ENCODE data around the genes FRAT1 and EXOSC1.

GRCh38 chr10:96551206-96551491, 35.7 kb downstream of the TM9SF3 start:
- PRO-cap, result no peak

GRCh38 chr10:96699327-96700064, 20.8 kb downstream of the PIK3AP1 start:
- PRO-cap, result no peak

DNA sequence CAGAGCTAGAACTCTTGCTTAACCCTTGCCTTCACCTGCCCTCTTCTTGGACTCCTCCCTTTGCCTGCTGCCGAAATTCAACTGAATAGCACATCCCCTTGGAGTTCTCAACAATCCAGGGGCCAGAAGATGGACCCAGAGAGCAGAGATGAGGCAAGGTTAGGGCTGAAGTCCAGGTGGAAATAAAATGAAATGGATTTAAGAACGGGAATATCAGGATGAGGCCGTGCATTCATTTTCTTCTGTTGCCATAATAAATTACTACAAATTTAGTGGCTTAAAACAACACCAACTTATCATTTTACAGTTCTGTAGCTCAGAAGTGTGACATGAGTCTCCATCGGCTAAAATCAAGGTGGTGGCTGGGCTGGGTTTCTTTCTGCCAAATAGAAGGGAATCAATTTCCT, 998 bp upstream of the PIK3AP1 start:
- PRO-cap, result unidirectional peak, minus-strand start at position 83 of the sequence

- PRO-cap, result no peak
Measured at GRCh38 chr10:96798474-96799126, 33.5 kb upstream of the LCOR start.

DNA sequence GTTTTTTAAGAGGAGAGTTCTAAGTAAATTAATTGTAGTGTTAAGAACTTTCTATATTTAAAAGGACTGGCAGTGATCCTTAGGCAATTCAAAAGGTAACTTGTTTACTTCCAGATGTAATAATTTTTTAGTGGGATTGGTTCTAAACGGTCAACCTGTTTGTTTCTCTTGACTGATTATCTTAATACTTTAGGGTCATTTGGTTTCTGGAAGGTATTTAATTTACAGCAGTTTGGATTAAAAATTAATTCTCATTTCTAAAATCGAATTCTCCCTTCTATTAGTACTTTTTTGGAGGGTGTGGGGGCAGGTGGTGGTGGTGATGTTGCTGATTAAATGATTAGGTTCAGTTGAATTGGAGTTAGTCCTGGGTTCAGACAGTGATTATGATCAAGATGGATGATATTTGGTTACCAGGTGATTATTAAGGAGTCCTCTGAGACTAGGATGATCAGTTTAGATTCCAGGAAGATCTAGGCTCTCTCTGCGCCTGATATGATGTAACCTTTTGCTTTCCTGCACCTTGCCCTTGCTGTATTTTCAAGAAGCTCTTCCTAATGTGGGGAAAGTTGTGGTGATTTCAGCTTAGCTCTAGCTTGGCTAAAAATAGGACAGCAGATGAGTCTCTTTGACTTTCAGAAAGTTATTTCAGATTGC, 3.5 kb downstream of the LCOR start:
- PRO-cap, result no peak

GRCh38 chr10:96898440-96899055, 66.5 kb downstream of the LCOR start:
- PRO-cap, result no peak

GRCh38 chr10:96985921-96986421, 153.9 kb downstream of the LCOR start:
- PRO-cap, result no peak

DNA sequence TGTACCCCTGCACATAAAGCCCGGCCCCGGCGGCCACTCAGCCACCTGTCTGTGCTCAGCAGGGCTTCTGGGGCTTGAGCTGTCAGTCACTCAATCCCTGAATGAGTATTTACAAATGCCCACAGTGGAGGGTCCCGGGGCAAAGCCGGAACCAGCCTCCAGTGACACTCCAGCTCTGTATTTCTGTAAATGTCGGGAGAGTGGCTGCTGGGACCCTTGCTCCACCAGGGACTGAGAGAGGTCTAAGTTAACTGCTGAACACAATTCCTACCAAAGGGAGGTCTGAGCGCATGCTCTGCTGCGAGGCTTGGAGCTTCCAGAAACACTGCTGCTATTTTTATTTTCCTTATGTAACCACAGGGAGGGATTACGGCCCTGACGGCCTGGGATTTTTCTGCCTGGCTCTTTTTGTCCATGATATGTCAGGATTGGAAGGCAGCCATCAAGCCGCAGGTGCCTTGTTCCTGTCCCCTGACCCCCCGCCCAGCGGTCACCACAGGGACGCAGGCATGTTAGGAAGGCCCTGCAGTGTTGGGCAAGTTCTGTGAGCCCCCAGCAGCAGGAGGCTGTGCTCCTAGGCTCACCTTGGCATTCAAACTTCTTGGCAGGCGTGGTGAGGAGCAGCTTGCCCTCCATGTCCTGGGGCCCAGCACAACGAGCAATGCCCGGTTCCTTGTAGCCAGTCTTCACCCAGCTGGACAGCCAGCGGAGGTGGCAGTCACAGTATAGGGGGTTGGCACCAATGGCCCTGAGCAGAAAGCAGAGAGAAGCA, 164.9 kb downstream of the SLIT1 start:
- PRO-cap, result no peak

- PRO-cap, result no peak
Measured at GRCh38 chr10:97308237-97308871, 10.7 kb upstream of the FRAT1 start.

- PRO-cap, result bidirectional peak, plus-strand start at chr10:97319299, minus-strand start at chr10:97318927
Measured at GRCh38 chr10:97318847-97319631, at the start of gene FRAT1. FRAT1 (plus strand) TSS chr10:97319271.

DNA sequence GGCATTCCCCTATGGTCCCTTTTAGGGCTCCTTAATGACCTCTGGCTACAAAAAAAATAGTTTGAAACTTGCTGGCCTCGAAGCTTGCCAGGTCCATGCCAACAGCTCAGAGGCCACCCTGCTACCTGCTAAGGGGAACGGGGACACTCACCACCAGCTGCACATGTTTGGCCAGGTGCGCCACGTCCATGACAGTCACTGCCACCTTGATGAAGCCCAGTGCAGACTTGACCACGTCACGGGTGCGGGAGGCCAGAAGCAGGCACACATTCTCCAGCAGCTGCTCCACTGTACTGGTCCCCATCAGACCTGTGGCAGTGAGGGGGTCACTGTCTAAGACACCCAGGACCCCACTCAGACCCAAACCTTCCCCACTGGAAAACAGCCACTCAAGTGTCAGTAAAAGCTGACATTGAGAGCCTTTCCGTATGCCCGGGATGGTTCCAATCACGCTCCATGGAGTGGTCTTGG, 31.8 kb downstream of the RRP12 start:
- PRO-cap, result no peak

GRCh38 chr10:97427478-97428235, 1.7 kb downstream of the PGAM1 start:
- PRO-cap, result no peak

- PRO-cap, result no peak
Measured at GRCh38 chr10:97432208-97432730, 6.3 kb downstream of the PGAM1 start.

DNA sequence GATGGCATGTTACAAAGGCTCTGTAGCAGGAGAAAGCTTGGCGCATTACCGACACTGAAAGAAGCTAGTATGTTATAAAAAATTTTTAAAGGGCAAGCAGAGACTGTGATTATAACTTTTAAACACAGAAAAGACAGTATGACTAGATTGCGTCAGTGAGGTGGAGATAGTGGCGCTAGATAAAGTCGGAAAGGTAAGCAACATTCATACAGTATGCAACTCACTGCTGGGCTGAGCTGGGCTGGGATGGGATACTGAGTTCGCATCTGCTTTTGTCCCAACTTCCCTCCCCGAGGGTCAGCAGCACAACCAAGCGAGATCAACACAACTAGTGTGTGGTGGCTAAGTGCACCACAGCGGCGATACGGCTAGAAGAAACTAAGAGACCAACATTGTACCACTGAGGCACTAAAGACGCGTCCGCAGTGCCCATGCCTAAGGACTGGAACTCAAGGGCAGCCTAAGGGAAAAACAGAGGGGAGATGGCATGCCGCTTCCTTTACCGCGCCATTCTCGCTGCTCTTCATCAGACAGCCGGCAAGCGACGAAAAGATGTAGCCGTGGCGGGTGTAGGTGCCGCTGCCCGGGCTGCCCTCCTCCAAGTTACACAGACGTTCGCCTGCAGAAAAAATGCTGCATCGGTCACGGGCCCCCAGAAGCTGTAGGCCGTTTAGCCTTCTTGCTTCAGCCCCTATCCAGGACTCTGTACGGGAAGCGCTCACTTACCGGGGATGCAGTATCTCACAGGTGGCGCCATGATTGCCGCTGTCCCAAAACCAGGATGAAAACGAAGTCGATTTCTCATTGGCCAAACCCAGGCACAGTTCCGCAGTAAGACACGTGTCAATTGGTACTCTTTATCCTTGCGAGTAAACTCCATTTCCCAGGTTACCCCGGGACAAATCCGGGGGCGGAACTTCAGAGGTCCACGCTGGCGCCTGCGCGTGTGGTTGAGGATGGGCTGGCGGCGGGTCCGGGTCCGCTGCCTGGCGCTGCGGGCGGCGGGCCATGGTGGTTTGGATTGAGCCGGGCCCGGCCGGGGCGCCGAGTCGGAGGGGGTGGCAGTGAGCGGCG, at the start of gene EXOSC1:
Gene EXOSC1, minus strand, starts transcription at position 778 of the 1,074 bp plus-strand sequence.
- PRO-cap, result bidirectional peak, plus-strand start at position 526 of the sequence, minus-strand start at position 525 of the sequence; bidirectional peak, plus-strand start at position 949 of the sequence, minus-strand start at position 789 of the sequence

DNA sequence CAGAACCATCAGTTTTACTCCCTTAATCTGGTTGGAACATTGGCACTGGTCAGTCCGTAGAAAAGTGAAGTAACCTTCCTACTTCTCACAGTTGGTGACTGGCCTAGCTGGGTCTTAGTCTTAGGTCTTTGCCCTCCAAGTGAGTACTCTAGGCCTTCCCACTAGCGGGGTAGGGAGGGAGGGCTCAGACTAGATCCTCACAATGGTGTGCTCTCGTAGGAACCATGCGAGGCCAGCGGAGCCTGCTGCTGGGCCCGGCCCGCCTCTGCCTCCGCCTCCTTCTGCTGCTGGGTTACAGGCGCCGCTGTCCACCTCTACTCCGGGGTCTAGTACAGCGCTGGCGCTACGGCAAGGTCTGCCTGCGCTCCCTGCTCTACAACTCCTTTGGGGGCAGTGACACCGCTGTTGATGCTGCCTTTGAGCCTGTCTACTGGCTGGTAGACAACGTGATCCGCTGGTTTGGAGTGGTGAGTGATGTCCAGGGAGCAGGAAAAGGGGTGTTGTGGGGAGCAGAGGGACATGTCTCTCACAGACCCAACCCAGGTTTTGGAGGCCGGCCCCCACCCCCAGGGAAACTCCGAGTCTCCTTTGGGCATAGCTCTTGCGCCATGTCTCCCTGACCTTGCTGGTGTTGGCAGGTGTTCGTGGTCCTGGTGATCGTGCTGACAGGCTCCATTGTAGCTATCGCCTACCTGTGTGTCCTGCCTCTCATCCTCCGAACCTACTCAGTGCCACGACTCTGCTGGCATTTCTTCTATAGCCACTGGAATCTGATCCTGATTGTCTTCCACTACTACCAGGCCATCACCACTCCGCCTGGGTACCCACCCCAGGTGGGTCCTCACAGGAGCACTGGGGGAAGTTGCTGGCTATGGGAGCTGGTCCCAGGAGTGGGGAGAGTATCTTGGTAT, 5.7 kb downstream of the ZDHHC16 start:
- PRO-cap, result no peak

DNA sequence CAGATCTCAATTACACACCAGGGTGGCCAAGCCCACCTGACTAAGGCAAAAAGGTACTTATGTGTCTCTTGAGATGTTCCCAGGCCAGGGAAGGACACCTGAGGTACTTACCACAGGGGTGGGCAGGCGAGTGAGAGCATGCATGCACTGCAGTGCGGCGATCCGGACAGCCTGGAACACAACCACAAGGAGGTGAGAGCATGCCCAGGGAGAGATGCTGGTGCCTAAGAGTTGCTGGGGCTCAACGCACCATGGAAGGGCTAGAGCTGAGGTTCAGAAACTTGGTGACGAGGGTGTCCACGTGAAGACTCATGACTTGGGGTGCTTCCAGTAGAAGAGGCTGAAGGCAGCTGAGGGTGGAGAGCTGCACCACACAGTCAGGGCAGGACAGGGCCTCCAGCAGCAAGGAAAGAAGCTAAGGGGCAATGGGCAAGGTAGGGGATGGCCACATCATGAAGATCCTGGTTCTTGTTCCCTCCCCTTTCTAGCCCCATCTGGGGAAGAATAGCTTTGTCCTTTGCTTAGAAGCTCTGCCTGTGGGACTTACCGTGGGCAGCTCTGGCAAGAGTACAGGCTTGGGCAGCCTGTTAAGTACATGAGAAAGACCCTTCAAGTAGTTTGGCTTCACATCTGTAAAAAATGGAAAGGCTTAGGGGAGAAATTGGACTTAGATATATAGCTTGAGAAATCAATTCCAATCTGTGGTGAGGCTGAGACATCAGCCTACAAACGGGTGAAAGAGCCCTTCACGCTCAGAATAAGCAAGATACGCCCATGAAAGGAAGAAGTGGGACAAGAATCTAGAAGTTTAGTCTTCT, 13.3 kb downstream of the ZDHHC16 start:
- PRO-cap, result no peak

GRCh38 chr10:97499273-97500157, 791 bp downstream of the UBTD1 start:
- PRO-cap, result no peak

- PRO-cap, result no peak
Measured at GRCh38 chr10:97571601-97572144, 906 bp upstream of the ANKRD2 start.

GRCh38 chr10:97578086-97578545, 5.5 kb downstream of the ANKRD2 start:
- PRO-cap, result no peak

DNA sequence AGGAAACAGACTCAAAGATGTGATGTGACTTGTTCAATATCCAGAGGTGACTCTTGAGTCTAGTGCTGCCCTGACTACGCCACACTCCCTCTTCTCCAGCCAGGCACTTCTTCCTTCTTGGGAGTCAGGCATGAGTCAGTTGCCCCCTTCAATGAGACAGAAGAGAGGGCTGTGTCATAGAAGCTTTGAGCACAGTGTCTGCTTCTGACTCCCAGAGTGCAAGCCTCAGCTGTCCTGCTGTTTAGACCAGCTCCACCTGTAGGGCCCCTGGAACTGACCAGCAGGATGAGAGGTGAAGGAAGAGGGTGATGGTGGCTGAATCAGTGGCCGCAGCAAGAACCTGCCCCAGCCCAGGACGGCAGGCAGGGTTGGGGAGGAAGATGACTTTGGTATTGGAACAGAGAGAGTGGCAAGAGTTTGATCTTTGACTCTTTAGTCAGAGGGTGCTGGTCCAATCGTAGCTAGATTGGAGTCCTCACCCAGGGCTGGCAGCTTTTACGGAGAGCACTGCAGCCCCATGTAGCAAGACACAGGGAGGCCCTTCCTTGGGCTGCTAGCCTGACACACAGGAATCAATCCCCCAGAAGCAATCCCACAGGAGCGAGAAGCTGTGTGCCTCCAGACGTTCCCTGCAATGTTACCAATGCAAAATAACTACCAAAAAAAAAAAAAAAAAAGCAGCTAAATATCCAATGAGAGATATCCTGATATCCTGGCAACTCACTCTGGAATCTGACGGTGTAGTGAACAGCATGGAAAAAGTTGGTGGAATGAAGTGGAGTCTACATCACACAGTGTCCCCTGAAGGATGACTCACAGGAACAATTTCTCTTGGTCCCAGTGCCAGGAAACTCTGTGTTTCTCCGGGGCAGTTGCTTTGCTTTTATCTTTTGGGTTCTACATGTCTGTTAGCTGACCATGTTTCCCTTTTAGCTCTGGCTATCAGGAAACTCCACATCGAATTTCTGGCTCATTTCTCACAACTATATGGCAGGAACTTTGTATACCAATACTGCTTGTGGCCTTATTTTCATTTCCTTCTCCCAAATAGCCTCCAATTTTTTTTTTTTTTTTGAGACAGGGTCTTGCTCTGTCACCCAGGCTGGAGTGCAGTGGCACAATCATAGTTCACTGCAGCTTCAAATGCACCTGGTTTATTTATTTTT, 6.9 kb downstream of the C10orf62 start:
- PRO-cap, result no peak